SEM (cell line): ENCODE data around the genes PINK1 and KIF17.

GRCh38 chr1:20367206-20367598 lies 76.5 kb downstream of the VWA5B1 start:
- PRO-cap, result no peak

DNA sequence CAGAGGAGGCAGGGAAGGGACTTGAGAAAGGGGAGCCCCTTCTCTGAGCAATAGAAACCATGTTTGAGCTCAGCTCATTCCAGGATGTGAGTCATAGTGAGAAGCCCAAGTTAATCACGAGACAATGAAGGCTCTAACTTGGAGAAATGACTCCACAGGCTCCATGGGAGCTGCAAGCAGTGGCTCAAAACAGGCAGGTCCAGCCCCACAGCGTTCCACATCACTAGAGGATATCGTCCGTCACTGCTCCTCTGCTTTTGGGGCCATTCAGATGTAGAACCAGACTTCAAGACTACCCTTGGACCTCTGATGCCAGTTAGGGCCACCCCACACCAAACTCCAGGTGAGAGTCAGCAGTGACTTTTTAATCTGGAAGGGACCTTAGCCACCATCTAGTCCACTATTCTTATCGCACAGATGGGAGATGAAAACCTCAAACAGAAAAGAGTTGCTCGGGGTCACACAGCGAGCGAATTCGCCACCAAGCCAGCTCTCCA lies 59.0 kb downstream of the CAMK2N1 start:
- PRO-cap, result no peak

- PRO-cap, result no peak
These were observed 6.3 kb downstream of the CAMK2N1 start for GRCh38 chr1:20479679-20480084.

DNA sequence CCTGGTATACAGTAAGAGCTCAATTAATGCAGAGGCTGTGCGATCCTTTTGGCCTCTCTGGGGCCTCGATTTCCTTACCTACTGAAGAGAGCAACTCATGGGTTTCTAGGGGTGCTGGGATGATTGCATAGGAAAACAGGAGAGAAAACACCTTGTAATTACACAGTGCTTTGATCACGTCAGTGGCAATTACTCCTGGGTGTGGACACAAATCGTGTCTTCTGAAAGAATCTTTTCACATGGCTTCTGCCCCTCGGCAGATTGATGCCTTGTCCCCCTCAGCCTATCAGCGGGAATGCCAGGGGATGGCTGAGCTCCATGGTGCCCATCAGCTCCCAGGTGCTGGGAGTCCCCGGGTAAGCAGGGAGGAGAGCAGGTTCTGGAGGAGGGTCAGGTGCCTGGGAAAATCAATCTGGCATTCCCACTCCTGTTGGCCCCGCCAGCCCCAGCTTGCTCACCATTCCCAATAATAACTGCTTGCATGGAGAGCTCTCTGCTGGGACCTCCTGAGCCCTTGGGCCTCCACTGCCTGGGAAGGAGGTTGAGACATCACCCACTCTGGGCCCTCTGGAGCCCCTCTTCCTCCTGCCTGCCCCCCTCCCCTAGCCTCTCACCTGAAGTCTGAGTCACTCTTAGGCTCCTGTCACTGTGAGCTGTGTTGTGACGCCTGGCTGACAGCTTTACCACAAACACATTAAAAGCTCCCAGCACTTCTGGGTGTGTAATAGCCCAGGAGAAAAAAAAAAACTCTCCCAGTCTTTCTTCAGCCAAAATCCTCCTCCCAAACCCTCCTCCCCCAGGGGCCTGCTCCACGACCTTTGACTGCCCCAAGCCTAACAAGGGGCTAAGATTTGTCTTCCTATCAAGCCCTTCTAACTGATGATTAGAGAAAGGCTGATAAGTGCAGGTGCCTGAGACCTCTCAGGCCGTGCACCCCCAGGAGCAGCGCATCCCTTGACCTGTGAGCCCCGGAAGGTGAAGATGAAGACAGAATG lies 4.9 kb downstream of the CAMK2N1 start:
- PRO-cap, result no peak

DNA sequence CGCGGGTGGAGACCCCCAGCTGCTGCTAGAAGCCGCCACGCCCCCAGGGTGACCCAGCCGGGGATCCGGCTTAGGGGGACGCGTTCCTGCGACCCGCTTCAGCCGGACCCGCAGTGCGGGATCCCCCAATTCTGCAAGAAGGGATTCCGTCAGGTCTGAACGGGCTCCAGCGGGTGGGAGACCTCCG lies 1.2 kb downstream of the CAMK2N1 start:
- PRO-cap, result no peak

- PRO-cap, result unidirectional peak, plus-strand start at chr1:20633478
These were observed at the start of gene PINK1 for GRCh38 chr1:20632698-20633622. Gene PINK1, plus strand, starts transcription at chr1:20633458.

DNA sequence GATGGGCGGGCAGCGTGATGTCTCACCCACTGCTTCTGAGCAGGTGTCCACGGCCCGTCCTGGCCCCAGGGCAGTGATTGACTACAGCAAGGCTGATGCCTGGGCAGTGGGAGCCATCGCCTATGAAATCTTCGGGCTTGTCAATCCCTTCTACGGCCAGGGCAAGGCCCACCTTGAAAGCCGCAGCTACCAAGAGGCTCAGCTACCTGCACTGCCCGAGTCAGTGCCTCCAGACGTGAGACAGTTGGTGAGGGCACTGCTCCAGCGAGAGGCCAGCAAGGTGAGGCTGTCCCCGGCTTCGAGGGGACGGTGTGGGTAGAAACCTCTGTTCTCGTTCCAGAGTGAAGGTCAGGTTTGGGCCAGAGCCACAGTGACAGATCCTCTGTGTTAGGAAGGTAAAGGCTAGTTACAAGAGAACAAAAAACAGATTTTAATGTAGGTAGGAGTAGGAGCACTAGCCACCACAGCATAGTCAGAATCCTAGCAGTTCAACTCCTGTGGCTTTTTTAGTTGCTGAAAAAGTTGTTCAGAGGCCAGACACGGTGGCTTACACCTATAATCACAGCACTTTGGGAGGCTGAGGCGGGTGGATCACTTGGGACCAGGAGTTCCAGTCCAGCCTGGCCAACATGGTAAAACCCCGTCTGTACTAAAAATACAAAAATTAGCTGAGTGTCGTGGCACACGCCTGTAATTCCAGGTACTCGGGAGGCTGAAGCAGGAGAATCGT lies 12.1 kb downstream of the DDOST start:
- PRO-cap, result no peak

- PRO-cap, result no peak
These were observed at the start of gene KIF17 for GRCh38 chr1:20717384-20718422. Gene KIF17, minus strand, starts transcription at chr1:20718007.

DNA sequence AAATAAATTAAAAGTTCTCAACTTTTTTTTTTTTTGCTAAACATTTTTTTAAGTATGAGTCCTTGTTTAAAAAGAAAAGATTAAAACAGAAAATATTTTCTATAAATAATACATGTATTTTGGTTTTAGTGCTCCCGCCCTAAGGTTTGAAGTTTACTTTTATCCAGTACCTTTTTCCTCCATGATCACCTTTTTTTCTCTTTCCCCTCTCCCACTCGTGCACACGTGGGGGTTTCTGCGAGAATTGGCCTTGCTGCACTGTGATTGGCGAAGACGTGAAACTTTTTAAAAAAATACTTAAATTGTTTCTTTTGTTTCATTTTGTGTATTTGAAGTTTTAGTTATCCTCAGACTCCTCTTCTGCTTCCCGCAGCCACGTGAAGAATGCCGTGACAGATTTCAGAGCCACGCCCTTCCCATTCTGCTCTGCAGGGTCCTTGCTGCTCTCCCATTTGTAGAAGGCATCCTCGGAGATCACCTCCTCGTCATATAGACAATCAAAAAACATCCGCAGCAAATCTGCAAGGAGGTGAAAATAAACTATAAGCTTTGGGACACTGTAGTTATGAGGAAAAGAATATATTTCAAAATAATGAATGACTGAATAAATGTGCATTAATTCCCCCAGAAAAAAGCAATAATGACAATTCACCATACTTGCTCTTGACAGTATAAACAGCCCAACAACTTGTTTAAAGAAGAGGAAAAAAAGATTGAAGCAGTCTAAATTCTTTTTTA lies 20.0 kb upstream of the HP1BP3 start:
- PRO-cap, result no peak

GRCh38 chr1:21167136-21167720 lies 9.5 kb downstream of the EIF4G3 start:
- PRO-cap, result no peak

GRCh38 chr1:21176468-21176762 lies 282 bp downstream of the EIF4G3 start:
- PRO-cap, result no peak

GRCh38 chr1:21251614-21252716 lies 38.3 kb downstream of the ECE1 start:
- PRO-cap, result no peak

GRCh38 chr1:21261589-21262249 lies 28.5 kb downstream of the ECE1 start:
- PRO-cap, result bidirectional peak, plus-strand start at chr1:21262155, minus-strand start at chr1:21261929

DNA sequence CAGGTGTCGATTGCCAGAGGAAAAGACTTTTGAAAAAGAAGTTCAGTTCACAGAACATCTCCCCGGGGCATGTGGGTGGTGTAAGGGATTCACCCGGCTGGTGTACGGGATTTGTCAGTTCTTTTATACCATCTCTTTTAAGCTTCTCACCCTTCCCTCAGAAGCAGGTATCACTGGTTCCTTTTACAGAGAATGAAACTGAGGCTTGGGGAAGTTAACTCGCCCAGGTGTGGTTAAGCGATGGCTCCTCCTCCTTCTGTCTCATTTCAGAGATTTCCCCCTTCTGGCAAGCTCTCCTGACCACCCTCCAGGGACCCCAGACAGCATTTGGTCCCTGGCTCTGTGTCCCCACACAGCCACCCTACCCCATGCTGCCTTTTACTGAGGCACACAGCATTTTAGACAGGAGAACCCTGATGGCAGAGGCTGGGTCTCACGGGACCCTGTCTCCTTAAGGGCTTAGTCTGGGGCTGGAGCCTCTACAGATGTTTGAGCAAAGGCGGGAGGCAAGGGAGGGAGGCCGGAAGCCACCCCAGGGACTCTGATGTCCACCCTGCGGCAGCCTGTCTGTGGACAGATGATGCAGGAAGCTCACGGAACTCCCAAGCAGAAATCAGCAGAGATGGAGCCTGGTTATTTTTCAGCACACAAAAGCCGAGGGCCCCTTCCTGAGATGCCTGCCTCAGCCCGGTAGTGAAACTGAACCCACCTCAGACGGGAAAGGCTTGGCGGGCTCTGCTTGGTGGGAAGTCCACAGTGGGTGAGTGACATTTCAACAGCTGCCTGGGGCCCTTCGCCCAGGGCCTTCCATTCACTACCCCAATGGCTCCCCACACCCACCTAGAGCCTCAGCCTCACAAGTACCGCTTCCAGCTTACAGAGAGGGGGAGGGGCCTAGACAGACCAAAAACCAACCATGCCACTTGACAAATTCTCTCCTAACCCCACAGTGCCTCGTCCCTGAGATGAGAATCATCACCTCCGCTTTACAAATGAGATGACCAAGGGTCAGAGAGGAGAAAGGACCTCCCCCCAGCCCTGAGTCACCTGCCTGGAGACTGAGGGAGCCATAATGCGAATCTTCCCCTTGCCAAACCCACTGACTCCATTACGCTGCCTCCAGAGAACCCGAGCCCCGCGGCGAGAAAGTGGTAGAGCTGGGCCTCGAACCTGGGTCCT lies 3.1 kb upstream of the ECE1 start:
- PRO-cap, result no peak

GRCh38 chr1:21320041-21320846 lies 30.0 kb upstream of the ECE1 start:
- PRO-cap, result no peak

GRCh38 chr1:21337738-21338884 lies 47.8 kb upstream of the ECE1 start:
- PRO-cap, result no peak

DNA sequence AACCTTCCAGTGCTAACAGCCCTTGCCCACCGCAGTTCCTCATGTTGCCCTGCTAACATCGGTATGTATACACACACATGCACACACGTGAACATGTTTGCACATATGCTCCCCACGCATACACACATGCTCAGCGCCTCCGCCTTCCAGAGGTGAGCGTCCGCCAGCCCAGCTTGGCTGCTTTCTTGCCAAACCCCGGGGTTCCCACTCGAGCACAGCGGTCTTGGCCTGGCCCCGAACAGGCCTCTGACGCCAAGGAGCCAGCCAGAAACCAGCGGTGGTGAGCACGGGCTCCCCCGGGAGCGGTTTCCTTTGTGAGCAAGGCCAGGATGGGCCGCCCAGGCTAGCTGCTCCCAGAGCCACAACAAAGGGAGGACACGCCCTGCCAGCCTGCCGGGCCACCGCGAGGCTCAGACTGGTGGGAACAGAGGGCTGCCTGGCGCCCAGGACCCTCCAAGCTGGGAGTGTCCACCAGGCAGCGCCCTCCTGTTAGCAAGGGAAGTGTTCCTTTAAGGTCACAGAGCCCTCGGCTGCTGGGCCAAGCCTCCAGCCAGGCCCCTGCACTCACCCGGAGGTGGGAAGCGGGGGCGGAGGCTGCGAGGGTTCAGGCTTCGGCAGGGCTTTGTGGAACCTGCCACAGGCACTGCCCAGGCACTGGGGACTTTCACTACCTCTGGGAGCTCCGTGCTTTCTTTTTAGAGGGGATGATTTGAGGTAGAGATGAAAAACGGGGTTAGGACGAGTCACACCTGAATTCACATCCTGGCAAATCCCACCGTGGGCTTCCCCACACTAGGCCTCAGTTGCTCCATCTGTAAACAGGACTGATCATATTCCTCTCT lies 65.5 kb downstream of the ALPL start:
- PRO-cap, result no peak

GRCh38 chr1:21608765-21609181 lies 60.4 kb downstream of the RAP1GAP start:
- PRO-cap, result no peak

DNA sequence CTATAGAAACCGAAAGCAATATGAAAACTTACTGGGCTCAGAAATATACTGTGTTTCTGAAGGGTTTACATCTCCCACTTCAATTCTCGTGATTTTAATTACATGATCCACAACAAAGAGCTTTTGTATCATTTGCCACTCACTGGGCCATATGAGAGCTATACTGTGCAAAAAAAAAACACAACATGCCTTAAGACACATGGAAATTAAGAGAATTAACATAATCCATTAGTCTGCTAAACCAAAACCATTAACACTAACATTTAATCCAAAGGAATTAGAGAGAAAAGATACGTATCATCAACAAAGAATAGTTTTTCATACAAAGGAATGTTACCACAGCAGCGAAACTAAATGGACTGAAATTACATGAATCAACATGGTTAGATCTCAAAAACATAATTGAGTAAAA lies 35.1 kb upstream of the RAP1GAP start:
- PRO-cap, result no peak

- PRO-cap, result no peak
These were observed 36.0 kb downstream of the USP48 start for GRCh38 chr1:21746974-21747416.